ENCODE results near the genes VWDE and ANKMY2.

DNA sequence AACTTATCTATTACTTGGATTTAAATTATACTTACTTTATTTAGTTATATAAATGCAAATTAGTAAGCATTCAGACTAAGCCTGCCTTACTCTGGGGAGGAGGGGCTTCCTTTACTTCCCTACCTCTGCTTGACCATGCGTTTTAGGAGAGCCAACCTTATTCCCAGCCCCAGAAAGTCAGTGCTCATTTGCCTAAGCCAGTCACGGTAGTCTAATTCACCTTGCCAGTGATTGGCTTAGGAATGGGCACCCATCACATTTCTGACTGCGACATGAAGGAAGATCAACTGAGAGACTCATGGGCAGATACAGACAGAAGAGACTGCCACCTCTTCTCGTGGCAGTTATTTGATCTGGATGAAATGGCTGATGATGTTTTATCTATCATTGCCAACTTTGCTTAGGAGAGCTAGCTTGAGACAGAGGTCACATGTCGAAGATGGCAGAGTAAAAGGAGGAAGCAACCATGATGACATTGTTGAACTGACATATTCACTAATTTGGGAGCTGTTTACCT, 29.4 kb downstream of the RPA3 start:
- PRO-cap, result no peak

DNA sequence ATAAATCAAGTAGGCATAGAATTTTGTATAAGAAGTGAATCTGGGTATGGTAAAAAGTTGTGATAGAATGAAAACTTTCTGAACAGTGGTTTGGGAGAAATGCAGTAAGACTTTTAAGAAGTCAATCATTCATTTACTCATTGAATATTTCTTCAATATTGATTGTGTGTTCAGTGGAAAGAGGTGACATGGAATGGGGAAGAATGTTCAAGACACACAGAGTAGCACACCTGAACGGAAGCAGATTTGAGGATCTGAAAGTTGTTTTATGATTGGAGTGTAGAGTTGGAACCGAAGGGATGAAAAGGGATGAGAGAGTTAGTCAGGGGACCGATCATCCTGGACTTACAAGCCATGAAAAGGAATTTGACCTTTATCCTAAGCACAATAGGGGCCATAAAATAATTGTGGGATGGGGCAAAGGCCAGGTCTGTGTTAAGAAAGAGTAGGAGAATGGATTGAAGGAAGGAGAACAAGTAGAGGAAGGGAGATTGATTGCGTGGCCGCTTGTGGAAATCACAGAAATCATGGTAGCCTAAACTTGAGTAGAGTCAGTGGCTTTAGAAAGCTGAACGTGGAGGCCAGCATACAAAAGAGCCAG, 66.8 kb upstream of the RPA3 start:
- PRO-cap, result no peak

- PRO-cap, result no peak
These were observed 2.2 kb downstream of the GLCCI1 start for GRCh38 chr7:7970511-7971568.

DNA sequence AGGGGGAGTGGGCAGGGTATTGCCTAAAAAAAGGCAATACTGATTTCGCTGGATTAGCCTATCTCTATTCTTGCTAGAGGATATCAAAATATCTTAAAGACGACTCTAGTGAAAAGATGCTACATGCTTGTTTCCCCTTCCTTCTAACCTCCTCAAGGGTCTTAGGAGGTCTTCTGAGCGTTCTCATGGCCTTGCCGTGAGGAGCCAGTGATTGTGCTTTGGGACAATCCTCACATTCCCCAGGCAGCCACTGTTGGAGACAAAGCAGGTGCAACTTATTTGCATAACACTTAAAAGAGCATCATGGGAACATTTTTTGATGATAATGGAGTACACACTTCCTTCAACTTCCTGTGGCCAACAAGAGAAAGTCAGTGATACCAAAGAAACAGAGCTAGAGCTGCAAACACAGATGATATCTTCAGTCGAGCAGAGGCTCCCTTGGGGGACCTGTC, 146.6 kb downstream of the ICA1 start:
- PRO-cap, result no peak

- PRO-cap, result no peak
These were observed 47.5 kb downstream of the ICA1 start for GRCh38 chr7:8214220-8215121.

GRCh38 chr7:8441901-8442117, 8.4 kb downstream of the NXPH1 start:
- PRO-cap, result no peak

- PRO-cap, result no peak
These were observed 944.3 kb downstream of the NDUFA4 start for GRCh38 chr7:9995764-9995985.

- PRO-cap, result no peak
These were observed 854.7 kb downstream of the NDUFA4 start for GRCh38 chr7:10085273-10085615.

DNA sequence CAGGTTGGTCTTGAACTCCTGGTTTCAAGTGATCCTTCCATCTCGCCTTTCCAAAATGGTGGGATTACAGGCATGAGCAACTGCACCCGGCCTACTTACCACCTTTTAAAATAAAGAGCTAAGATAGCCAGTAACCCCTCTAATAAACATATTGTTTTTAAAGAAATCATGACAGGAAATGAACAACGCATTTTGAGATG, 221.3 kb downstream of the NDUFA4 start:
- PRO-cap, result no peak

- PRO-cap, result no peak
These were observed 26.4 kb downstream of the NDUFA4 start for GRCh38 chr7:10913525-10913952.

GRCh38 chr7:10940380-10940938, 506 bp upstream of the NDUFA4 start:
- PRO-cap, result bidirectional peak, plus-strand start at chr7:10940590, minus-strand start at chr7:10940173

DNA sequence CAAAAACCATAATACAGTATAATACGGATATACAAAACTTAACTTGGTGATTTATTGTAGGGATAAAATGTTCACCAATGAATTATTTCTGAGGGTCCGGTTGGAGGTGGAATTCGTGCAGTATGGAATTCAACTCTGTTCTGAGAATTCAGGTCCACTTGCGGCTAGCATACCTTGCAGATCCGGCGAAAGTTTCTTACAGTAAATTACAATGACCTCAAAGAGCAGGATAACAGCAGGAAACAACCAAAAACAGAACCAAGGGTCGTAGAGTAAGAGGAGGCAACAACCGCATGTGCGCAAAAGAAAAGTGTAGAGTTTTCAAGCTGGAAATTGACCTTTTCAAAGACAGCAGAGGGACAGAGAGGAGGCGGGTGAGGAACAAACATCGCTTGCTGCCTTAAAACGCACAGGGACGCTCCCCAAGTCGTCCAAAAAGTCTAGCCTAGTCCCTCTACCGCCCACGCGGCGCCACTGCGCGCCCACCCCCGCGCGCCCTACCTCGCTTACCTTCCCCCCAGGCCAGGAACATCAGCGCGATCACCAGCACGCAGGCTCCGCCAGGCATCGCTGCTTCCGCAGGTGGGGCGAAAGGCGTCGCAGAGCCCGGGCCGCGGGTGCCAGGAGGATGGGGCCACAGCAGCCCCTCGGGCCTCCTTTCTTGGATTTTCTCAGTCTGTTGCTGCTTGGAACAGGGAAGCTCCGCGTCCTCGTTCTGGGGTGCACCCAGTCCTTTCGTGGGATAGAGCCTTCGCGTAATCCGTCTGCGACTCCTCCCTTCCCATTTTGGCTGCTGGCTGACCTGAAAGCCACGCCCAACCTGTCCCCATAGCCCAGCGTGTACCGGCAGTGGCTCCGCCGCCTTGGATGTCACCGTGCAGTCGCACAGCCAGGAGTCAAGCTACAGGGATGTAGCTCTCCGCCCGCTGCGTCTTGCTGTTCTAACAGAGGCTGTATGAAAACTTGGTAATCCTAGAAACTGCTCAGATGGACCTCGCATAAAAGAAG, at the start of gene VWDE:
Gene VWDE, minus strand, starts transcription at position 717 of the 1,008 bp plus-strand sequence.
- PRO-cap, result unidirectional peak, minus-strand start at position 737 of the sequence

- PRO-cap, result bidirectional peak, plus-strand start at chr7:12686898, minus-strand start at chr7:12686771
These were observed 897 bp upstream of the ARL4A start for GRCh38 chr7:12686297-12687174.

GRCh38 chr7:15538003-15538205, 23.9 kb downstream of the AGMO start:
- PRO-cap, result no peak

DNA sequence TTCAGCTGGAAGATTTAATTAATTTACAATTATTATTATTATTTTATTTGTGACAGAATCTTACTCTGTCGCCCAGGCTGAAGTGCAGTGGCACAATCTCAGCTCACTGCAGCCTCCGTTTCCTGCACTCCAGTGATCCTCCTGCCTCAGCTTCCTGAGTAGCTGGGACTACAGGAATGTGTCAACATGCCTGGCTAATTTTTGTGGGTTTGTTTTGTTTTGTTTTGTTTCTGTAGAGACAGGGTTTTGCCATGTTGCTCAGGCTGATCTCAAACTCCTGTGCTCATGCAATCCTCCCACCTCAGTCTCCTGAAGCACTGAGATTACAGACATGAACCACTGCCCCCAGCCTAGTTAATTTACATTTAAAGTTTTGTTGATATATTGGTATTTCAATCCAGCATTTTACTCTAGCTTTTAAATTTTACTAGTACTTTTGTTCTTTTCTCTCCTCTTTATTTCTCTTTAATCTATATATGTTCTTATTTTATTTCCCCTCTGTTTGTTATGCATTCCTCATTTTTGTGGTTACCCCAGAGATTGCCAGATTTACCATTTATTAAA, 93.9 kb upstream of the MEOX2 start:
- PRO-cap, result no peak

- PRO-cap, result no peak
These were observed 354.3 kb downstream of the CRPPA start for GRCh38 chr7:16066945-16067489.

DNA sequence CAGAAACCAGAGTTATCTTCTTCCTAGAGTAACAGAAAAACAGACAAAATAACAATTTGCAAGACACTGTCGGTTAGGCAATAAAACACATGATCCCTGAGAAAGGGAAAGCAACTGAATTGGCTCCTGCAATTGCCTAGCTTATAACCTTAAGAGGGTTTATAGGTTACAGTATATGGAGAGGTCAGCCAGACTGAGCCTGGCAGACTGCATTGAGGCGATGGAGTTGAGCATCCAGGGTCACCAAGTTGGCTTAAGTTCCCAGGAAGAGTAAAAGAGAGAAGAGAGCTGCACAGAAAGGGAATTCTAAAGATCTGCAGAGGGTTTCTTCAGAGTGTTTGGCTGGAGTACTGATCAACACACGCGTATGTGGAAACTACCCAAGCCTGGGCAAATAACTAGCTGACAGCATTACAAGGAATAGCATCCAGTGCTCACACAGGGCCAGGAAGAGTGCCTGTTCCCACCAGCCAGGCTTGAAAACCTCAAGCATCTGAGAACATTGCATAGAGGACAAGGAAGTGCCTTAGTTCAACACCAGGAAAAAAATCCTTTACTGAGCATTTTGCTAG, 11.2 kb downstream of the ANKMY2 start:
- PRO-cap, result no peak

GRCh38 chr7:16645611-16645947, at the start of gene ANKMY2:
Gene ANKMY2, minus strand, starts transcription at chr7:16645754.
- PRO-cap, result unidirectional peak, minus-strand start at chr7:16645660

DNA sequence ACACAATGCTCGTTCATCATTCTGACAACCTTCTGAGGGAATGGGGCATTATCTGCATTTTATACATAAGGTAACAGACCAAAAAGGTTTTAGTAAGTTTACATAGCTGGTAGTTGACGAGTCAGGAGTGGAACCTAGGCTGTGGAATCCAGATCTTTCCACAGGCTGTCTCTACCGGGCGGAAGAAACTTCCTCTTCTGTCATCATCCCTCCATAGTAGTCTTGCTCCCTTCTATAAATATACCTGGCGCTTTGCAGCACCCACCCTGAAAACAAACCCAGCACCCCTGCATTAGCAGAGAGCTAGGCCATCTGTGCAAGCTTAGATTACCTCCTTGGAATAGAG, 1.3 kb downstream of the TSPAN13 start:
- PRO-cap, result no peak

DNA sequence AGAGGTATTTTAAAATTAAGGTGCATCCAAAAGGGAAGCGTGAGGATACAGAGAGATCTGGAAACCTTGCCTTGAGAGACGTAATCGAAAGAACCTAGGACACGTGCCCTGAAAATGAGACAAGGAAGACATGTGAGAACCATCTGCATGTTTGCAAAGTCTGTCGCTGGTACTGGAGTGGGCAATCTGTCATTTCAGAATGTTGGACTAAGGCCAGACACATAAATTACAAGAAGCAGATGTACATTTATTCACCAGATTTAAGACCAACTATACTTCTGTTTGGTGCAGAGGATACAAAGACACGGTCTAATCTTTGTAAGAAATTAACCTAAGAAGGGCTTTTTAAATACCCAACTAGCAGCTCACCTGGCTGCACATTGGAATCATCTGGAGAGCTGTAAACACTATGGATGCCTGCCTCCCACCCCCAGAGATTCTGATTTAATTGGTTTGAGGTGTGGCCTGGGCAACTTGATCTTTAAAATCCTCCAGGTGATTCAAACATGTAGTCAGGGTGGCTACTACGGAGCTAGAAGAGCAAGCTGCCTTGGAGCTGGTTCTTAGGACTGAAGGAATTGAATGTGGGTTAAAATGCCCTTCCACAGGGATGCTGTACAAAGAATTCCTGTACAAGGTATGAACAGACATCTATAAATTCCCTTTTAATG, 9.0 kb downstream of the AGR2 start:
- PRO-cap, result no peak

All from type B pancreatic cell (in vitro differentiated cells).